M059J (cell line): ENCODE results near the genes FAM3C, PTPRZ1, RNF148 and GRM8.

- RAMPAGE, long total RNA = no peak
These were observed 101.5 kb downstream of the CTTNBP2 start for GRCh38 chr7:117771804-117772136.

GRCh38 chr7:117808052-117808680, 65.1 kb downstream of the CTTNBP2 start:
- RAMPAGE, long total RNA = no peak

- RAMPAGE, long total RNA = no peak
These were observed 322.4 kb upstream of the KCND2 start for GRCh38 chr7:119950348-119951128.

GRCh38 chr7:120989488-120990210, 1.1 kb downstream of the CPED1 start:
- RAMPAGE, long total RNA = no peak

- RAMPAGE, long total RNA = no peak
These were observed 15.7 kb downstream of the CPED1 start for GRCh38 chr7:121004221-121004639.

DNA sequence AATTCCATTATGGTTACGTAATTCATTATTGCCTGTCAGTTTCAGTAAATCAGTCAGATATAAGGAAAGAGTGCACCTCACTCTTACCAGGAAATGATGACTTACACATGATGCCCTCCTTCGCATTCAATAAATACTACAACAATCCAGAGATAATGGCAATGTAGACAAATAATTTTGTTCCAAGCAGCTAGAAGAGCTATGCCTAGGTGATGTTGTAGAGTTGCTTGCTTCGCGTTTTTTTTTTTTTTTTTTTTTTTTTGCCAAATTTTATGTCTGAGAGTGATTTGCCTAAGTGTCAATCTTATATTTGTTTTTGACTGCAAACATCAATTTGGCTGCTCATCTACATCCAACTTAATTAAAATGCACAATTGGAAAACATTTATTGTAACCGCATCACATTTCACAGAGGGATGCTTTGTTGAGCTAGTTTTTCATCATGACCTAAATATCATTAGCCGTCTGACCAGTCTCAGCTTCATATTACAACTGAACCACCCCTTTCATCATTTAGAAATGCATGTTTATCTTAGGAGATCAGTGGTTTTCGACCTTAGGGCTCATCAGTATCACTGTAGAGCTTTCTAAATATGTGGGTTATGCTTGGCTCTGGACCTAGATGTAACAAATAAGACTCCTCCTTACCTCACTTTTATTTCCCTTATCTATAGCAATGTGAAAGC, 68.7 kb upstream of the WNT16 start:
- RAMPAGE, long total RNA = no peak

DNA sequence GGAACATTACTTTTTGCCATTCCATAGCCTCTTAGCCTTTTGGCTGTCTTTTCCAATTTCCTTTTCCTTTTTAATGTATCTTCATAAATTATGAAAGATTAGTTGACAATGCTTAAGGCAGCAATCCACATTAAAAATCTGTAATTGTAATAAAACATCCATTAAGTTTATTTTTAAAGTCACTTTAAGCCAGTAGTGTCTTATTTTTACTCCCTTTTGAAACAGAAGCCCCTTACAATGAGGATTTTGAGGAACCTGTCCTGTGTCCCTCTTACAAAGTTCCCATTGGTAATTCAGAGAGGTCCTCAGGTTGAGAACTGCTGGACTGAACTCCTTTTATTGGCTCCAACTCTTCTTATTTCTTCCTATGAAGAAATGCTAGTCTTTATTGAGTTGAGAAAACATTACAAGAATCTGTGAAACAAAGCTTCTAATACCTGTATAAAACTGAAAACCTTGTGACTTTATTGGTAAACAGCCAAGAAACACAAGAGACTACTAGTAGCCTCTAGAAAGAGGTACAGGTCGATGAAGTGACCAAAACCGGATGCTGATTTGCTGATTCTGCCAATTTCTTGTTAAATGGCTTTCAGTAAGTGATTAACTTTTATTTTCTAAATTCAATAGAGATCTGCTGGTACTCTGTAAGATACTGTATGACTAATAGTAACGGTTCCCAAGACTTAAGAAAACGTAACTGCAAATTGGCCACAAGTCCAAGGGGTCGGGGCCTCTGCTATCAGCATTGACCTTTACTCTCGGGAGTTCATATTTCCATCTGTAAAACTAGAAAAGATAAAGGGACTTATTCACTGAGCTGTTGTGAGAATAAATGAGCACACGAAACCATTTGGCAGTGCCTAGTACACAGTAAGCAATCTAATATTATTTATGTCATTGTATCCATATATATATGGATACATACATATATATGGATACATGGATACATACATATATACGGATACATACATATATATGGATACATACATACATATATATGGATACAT, 1.6 kb downstream of the FAM3C start:
- RAMPAGE, long total RNA = no peak

GRCh38 chr7:121395367-121396489, at the start of gene FAM3C:
FAM3C (minus strand) TSS chr7:121396308.
- RAMPAGE, long total RNA = no peak

- RAMPAGE, long total RNA = no peak
These were observed at the start of gene PTPRZ1 for GRCh38 chr7:121872607-121873335. PTPRZ1 (plus strand) TSS chr7:121873161.

DNA sequence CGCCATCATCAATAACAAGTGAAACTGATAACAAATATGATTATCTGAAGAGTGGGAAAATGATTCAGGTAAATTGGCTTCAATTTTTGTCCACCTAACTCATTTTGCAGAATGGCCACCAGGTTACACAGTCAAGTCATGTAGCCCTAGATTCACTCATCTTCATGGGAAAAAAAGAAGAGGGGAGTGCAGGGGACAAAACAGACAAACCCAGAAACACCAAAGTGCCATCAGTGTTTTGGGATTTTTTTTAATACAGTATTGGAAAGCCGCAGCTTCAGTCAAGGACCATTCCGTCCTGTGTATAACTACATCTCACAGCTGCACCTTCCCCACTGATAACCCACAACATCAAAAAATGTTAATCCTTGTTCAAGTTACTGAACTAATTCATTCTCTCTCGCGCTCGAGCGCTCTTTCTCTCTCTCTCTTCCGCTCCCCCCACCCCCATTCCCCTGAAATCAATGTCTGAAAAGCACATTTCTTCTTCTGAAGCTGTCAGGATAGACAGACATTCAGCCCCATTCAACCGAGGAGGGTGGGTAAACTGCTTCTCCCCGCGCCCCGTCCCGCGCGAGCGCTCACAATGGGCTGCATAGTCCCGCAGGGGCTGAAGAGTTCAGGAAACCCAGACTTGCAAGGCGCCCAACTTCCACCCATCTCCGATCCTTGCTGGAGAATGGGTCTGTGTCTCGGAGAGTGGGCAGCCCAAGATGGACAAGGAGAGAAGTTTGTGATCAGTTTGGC, 964 bp downstream of the AASS start:
- RAMPAGE, long total RNA = no peak

DNA sequence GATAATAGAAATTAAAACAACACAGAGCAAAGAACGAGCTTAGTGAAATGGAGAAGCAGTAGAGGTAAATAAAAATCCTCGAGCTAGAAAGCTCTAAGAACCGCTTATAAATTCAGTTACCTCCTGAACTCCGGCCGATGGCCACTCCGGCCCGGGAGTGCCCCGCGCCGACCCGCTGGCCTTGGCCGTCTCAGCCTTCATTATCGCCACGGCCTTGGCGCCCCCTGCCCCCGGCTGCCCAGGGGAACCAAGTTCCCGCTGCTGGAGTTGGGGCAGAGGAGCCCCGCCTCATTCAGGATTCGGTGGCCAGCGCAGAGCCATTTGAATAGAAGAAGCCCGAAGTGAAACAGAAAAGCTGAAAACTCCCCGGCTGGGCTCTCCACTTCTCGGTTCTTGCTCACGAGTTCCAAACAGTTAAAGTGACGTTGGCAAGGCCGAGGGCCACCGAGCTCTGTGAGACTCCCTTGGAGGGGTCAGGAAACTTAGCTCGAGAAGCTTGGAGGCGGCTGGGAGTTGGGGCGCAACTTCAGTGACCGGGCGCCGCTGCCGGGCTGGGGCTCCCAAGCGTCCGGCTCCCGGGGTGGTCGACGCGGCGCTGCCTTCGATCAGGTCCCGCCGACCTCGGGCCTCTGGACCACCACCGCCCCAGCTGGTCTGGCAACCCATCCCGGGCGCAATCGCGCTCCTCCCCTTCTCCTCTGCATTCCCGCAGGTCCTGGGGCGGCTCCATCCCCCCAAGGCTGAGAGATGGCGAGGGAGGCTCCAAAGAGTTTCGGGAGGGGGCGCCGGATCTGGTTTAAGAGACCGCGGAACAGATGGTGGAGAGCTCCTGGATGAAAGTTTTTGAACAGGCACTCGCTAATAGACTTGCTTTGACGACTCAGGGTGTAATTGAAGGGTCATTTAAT, 5.8 kb upstream of the FEZF1 start:
- RAMPAGE, long total RNA = no peak

DNA sequence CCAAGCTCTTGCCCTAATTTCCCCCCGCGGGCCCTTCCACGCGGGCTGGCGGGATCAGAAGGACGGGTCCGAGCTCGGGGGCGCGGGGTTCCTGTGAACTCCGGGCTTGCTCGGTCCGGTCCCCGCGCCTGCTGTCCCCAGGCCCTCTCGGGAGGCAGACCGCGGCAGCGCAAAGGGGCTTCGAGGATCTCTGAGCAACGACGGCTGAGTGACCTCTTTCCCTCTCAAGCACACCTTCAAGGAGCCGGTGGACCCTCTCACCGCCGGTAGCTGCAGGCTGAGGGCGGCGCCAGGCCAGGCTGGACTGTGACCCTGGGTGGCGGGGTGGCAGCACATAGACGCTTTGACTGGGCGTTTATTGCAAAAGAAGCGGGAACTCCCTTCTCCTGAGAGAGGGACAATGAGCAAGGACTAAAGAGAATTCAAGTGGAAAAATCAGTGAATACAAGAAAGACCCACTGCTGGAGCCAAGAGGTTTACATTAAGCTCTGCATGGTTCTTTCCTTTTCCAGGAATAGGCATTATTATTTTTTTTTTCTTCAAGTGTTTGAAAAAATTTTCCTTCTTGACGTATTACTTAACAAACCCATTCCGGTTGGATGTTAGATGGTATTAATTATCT, 12.6 kb upstream of the FEZF1 start:
- RAMPAGE, long total RNA = no peak

GRCh38 chr7:122679174-122679764, 19.6 kb downstream of the RNF133 start:
- RAMPAGE, long total RNA = no peak

DNA sequence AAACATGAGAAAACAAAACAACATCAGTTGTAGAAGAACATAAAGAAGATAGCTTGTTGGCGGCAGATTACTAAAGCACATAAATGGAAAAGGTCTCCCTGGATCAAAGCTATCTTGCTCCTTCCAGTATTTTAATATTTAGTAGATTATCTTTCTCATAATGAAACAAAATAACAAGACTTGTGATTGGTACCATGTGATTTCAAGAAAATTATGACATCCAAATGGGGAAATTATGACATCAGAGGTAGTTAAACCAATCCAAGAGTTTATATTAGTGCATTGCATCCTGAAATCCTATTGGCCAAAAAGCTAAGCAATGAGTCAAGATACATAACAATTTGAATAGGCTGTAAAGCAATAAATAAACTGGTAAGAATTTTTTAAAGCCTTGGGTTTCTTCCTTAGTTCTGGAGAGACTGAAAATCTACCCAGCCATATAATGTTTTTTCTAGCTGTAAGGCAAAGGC, at the start of gene RNF148:
Gene RNF148, minus strand, starts transcription at position 148 of the 470 bp plus-strand sequence.
- RAMPAGE, long total RNA = no peak

DNA sequence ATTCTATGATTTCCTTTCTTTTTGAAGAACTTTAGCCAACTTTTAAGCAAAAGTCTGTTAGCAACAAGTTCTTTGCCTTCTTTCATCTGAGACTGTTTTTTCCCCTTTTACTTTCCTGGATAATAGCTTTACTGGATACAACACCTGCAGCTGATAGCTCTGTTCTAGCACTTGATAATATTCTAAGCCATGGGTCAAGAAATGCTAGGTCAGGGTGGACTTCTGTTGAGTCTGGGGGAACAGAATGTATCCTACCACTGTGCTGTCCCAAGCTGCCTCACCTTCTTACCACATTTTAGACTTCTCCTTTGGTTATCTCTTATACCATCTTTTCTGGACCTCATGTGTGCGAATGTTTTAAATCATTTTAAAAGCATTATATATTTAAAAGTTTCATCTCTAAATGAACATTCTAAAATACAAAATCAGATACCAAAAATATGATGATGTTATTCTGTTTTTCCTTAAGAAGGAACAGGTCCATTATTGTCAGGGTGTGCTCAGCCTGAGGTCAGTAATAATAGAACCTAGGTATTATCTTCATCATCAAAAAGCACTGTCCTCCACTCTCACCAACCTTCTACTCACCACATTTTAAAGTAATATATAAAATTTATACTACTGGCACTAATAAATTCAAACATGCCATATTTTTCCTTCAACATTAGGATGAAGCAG, 57.5 kb downstream of the CADPS2 start:
- RAMPAGE, long total RNA = no peak

DNA sequence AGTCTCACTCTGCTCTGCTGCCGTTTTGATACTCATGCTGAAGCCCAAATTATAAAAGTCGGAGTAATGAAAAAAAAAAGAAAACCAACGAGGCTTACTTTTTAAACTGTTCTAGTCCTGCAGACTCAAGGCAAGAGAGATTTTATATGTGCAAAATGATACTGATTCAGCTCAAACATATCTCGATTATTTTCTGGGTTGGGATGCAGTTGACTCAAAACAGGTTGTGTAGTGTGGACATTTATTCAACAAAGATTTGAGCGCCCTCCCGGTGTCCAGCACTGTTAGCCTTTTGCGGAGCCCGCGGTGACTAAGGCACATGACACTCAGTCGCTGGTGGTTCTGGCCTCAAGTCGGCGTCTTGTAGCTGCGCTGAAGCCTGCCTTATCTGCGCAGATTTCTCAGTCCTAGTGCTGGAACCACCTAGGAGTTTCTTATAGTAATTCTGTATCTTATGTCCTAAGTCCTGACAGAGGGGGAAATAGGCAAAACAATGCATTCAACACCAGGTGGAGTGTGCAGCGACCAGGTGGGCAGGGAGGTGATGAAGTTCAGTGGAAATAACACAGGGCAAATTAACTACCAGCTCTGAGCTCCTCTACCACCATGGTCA, 960 bp upstream of the CADPS2 start:
- RAMPAGE, long total RNA = no peak

GRCh38 chr7:123410559-123411136, 123.7 kb downstream of the IQUB start:
- RAMPAGE, long total RNA = no peak

DNA sequence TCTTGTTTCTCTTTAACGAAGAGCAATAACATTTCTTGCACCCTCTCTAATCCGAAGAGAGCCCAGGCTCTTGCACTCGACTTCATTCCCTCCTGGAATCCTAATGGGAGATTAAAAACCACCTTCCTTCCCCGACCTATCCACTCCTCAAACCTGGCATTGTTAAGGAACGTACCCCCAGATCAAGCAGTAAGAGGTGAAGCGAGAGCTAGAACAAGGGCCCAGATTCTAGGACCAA, 837 bp downstream of the WASL start:
- RAMPAGE, long total RNA = no peak

GRCh38 chr7:126667806-126668358, 584.9 kb downstream of the GRM8 start:
- RAMPAGE, long total RNA = no peak

GRCh38 chr7:127252671-127253440, at the start of gene GRM8:
GRM8 (minus strand) TSS chr7:127252941.
- RAMPAGE, long total RNA = no peak